ENCODE results near the gene MC3R.

DNA sequence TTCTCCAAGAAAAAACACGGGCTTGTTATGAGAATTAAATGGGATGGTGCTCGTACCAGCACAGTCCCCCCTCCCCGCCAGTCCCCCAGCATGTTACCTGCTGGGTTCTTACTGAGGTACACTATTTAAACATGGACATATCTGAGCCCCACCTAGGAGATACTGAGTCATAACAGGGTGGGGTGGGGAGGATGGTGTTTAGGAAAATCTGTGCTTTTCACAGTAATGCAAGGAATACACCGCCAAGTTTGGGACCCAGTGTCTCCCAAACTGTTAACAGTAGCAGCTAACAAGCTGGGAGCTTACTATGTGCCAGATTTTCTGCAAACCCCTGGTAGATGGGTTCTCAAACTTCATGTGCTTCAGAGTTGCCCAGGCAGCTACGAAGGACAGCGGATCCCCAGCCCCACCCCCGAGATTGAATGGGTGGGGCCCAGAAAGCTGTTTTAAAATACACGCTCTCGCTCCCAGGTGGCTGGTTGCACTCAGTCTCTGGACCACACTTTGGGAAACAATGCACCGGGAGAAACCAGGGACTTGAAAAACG lies 1.0 kb downstream of the ZFP64 start:
- PRO-cap = unidirectional peak, plus-strand start at position 478 of the sequence

GRCh38 chr20:52210300-52210745 lies 18.7 kb upstream of the ZFP64 start:
- PRO-cap = no peak

DNA sequence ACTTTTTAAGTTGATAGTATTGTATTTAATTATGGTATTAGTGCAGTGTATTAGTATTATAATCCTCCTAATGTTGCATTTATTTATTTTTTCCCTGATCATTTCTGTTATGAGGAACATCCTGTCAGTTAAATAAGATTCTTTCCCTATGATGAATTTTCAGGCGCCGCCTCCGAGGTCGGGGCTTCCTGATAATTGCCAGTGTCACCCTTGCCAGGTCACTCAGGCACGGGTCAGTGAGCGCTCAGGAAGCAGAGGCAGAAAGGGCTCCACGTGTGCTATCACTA lies 64.8 kb downstream of the TSHZ2 start:
- PRO-cap = no peak

- PRO-cap = no peak
Observed at GRCh38 chr20:53371906-53372615, 221.6 kb downstream of the ZNF217 start.

DNA sequence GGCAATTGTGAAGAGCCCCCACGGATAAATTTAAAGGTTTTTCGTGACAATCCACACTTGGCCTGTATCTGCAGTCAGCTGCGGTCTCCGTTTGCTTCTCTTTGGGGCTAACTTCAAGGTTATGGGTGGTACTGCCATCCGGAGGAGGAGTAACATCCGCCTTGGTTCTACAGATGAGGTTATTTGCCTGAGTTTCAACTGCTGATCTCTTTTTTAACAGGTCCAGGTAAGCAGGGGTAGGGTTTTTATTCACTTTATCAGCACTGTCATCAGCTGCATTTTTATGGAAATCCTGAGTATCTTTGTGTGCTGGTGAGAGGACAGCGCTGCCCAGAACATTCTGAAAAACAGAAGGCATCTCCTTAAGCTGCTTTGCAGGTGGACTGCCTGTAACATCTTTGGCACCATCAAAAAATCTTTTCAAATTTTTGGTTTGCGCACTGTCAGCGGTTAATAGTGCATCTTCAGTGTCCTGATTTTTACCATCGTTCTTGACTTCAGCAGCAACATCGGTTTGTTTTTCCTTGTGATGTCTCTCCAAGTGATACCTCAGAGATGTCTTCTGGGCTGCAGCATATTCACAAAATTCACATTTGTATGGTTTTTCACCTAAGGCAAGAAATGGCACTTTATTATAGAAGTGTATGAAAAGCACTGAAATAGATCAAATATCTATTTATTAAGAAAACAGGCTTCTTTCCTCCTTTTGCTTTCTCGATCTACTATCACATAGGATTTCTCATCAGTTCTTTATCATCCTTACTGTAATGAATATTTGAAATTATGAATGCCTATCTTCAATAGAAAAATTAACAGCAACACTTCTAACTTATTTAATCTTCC lies 16.7 kb downstream of the ZNF217 start:
- PRO-cap = no peak

GRCh38 chr20:53579762-53580417 lies 13.7 kb downstream of the ZNF217 start:
- PRO-cap = bidirectional peak, plus-strand start at chr20:53580211, minus-strand start at chr20:53580146

GRCh38 chr20:53754390-53755007 lies 160.9 kb upstream of the ZNF217 start:
- PRO-cap = no peak

GRCh38 chr20:53777917-53778455 lies 184.3 kb upstream of the ZNF217 start:
- PRO-cap = no peak

DNA sequence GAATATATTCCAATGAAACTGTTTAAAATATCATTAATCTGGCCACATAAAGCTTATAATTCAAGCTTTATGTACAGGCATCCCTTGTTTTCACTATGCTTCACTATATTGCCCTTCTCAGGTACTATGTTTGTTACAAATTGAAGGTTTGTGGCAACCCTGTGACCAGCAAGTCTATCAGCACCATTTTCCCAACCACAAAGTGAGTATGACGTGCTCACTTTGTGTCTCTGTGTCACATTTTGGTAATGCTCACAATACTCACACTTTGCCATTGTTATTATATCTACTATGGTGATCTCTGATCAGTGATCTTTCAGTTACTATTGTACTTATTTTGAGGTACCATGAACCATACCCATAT lies 228.1 kb downstream of the BCAS1 start:
- PRO-cap = no peak

DNA sequence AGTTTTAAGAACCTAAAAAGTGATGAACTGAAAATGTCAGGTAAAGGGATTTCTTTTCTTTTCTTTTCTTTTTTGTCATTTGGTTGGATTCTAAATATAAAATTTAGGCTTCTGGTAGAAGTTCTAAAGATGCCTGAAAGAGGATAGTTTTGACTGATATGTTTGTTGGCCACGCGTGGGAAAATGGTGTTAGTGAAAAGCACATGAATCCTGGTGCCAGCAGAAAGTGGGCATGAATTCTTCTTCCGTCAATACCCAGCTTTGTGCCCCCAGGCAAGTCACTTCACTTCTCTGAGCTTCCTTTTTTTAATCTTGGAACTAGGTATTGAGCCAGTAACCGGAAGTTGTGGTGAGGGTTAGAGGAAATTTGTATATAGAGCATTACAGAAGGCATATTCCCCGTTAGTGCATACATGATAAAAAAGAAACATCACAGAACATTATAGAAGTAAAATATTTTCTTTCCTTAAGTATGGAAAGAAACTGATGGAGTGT lies 223.3 kb downstream of the BCAS1 start:
- PRO-cap = no peak

DNA sequence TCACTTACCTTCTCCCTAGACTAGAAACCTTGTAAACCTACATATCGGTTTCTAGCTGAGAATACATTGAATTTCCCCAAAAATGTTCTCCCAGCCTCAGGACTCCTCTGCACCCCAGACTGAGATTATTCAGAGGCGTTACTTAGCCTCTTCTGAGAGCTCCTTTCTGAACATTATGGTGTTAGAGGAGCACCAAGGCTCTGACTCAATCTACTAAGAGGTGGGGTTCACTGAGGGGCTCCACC lies 185.7 kb downstream of the BCAS1 start:
- PRO-cap = no peak

GRCh38 chr20:53884968-53885428 lies 185.4 kb downstream of the BCAS1 start:
- PRO-cap = no peak

DNA sequence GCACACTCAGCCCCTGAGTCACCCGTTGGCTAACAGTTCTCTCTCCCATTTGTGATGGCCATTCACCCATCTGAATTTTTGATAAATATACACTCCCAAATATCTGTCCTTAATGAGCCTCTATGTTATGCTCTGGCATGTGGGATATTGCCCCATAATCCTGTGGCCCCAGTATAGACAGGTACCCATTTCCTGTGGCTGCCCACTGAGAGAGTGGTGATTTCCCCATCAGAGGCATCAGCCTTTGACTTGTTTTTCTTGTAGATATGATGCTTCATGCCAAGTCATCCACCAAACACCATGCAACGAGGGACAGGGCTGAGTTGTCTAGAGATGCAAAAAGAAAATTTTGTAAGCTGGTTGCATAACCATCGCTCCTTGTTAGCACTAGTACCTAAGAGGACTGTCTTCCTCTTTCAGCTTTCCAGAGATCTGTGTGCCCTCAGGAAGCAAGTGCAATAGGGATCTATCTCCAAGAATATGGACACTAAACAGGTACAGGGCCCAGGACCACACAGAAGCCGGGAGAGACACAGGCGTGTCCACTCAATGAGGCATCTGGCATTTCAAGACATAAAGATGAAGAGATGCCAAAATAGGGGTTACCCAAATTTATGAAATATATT lies 166.8 kb downstream of the BCAS1 start:
- PRO-cap = no peak

DNA sequence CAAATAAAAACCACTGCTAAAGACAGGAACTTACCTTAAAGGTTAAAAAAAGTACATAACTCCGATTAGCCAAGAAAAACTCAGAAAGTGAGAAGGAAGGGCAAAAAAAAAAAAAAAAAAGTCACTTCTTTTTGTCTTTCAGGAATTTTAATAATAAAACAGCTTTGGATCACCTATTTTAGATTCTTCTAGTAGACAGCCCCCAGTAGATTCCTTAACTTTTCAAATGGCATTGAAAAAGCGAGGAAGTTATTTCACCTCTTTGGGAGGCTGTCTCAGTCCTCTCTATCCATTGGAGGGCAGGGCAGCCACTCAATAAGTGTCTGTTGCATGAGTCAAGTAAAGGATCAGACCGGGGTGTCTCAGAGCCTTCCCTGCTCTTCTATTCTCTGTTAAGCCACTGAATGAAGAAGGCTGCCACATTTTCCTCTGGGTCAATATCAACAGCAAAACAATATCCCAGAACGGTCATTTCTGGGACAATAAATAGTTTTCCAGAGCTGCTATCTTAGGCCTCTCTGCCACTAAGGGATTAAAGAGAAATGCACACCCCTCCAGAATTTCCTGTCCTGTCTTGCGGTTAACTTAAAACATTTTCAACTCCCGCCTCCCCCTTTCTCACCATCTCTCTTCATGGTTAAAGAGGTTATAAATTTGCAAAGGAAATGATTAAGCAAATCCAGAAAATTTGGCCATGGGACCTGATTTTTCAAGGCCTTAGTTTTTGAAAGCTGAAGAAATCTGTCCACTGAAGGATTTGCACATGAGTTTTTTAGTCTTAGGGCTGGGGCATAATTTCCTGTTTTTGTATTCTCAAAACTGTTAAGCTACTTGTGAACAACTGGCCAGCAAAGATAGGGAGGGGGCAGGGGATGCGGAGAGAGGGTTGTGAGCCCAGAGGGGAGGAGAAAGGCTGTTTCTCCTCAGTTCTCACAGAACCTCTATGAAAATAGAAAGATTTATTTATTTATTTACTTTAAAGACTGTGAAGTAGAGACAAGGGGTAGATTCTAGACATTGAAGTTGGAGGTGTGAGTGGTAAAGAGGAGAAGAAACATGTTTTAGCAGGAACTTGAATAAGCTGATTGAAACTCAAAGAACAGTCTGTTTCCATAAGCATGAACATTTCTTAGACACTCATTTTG lies 135.8 kb downstream of the BCAS1 start:
- PRO-cap = unidirectional peak, plus-strand start at position 734 of the sequence

DNA sequence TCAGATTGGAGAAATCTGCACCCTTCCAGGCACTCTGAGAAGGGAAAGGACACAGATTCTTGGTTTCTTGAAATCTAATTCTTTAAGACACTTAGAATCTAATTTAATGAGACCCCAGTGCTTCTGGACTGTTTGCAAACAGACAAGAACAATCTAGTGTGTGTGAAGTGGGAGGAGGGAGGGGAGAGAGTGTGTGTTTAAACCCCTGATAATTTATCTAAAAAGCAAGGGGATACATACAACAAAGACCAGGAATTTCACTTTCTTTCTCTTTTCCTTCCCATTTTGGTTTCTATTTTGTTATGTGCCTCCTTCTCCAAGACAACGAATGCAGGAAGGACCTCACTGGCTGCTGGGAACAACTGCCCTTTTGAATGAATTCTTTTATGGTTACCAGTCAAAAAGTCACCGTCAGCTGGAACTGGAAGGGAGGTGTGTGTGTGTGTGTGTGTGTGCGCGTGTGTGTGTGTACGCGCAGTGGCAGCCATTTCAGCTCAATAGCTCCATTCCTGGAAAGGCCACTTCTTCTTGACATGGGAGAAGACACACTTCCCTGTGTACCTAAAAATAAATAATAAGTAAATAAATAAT lies 129.3 kb downstream of the BCAS1 start:
- PRO-cap = bidirectional peak, plus-strand start at position 497 of the sequence, minus-strand start at position 364 of the sequence

- PRO-cap = no peak
Observed at GRCh38 chr20:56248549-56248934, at the start of gene MC3R. Gene MC3R (plus strand): TSS chr20:56248732.

DNA sequence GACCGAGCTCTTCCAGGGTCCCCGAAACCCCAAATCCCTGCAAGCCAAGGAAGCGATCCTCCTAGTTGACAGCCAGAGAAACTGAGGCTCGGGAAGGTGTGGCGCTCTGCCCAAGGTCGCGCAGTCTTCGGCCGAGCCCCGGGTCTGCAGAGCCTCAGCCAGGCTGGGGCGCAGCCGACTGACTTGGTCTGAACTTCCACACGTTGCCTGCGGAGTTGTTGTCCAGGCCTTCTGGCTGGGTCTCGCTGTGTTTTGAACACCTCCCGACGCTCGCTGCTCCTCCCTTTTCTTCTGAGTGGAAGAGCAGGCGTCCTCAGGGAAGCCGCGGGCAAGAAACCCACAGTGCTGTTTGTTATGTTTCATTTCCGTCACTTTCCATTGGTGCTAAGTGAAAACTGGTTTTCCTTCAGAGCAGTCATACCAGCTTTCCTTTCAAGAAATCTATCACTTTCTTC lies 563 bp downstream of the FAM210B start:
- PRO-cap = bidirectional peak, plus-strand start at position 282 of the sequence, minus-strand start at position 233 of the sequence

DNA sequence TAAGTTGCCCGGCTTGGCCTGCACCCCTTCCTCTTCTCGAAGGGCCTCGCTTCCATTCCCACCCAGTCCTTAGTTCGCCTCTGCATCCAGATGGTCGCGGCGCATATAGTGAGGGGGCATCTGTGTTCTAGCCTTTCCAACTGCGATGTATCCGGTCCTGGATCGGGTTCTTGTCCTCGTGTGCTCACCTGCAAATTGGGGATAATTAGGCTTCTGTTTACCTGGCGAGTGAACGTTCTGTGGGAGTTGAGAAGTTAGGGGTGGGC lies 332 bp downstream of the CSTF1 start:
- PRO-cap = no peak

GRCh38 chr20:56626736-56627194 lies 2.3 kb upstream of the TFAP2C start:
- PRO-cap = no peak

DNA sequence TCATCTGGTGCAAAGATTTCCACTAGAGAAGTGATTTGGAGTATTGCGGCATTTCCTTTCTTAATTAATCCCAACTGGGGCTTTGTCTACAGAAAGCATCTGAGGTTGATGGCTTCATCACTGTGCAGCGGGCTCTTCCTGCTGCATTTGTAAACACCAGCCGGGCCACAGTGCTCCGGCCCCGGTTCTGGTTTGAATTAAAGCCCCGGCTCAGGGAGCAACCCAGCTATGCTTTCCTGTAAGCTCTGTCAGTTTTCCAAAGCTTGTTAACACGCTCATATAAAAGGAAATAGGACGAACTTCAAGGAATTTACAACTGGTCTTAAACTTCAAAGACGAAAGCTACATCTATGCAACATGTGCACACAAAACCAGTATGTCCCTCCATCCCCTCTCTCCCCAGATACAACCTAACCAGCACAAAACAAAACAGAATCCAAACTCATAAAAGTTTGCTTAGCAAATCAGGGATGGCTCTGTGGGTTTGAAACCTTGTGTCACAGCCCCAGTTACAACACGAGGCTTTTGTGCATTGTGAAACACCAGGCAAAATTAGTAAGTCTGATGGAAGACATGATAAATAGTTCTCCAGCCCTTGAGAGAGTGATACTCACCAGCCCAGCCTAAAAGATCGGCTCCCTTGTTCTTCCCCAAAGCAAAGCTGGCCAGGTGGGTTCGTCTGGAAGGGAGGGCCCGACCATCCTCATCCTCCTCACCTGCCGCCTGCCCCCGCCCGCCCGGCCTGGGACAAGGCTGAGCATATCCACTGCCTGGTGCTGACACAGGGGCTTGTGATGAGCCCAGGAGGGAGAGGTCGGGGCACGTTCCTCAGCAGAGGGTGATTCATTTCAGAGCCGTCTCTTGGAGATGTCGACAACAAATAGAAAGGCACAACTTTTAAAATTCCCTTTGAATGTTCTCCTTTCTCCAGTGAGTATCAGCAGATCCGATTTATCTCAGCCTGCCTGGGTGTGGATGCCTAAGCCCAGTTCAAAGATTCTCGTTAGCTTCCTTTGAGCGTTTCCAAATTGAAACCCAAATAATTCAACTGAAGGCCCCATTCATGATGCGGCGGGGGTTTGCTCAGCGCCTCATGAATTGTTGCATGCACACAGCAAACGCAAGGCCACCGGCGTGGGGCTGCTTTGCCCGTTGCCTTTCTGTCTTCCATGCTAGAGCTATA lies 198.0 kb downstream of the TFAP2C start:
- PRO-cap = no peak